IMR-90 (cell line): ENCODE measurements around a stretch of chr12.

DNA sequence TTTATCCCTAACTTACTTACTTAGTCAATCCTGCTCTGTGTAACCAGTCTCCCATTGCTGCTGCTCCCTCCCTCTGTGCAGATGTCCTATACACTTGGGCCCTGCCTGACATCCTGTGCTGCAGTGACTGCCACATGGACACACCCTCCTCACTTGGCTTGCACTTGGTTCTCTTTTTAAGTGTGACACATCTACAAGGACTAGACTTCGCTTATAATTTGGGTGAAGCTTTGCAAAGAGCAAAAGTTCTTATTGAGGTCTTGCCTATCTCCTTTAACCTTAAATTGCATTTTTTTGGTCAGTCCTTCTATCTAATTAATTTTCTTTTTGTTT, 51.5 kb downstream of the FGD4 start:
- RRBS = no CpG with 5 or more reads among the region's 1 CpG
CAGE:
- cytosol, long polyA plus RNA = no peak
- long polyA plus RNA = no peak
- nucleus, long polyA plus RNA = no peak

GRCh38 chr12:32753890-32754545, 1.7 kb downstream of the YARS2 start:
- RRBS = no CpG with 5 or more reads among the region's 7 CpGs
CAGE:
- cytosol, long polyA plus RNA = no peak
- long polyA plus RNA = no peak
- nucleus, long polyA plus RNA = no peak

- RRBS = no CpG with 5 or more reads among the region's 21 CpGs
CAGE:
- cytosol, long polyA plus RNA = no peak
- long polyA plus RNA = no peak
- nucleus, long polyA plus RNA = no peak
Measured at GRCh38 chr12:32895591-32896298, 832 bp downstream of the PKP2 start.

- RRBS = no CpG with 5 or more reads among the region's 5 CpGs
CAGE:
- cytosol, long polyA plus RNA = no peak
- long polyA plus RNA = no peak
- nucleus, long polyA plus RNA = no peak
Measured at GRCh38 chr12:32897897-32898327, 1.3 kb upstream of the PKP2 start.

DNA sequence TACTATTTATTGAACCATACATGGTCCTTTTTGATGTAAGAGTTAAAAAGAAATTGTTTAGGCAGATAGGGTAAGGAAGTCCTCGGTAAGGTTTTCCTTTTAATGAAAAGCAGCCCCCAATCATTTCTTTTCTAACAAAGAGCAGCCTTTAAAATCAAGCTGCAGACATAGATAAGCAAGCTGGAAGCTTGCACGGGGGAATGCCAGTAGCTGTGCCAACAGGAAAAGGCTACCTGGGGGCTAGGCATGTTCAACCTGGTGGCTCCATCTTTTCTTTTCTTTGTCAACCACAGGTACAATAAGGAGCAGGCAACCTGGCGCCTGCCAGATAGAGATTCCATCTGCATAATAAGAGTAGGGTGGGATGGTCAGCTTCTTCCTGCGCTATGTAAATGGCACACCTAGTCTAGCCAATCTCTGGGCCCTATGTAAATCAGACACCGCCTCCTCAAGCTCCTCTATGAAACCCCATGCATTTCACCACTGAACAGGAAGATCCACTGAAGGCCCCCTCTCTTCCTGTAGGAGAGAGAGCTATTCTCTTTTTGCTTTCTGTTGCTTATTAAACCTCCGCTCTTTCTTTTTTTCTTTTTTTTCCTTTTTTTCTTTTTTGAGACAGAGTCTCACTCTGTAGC, 87.4 kb upstream of the PKP2 start:
- RRBS = no CpG with 5 or more reads among the region's 6 CpGs
CAGE:
- cytosol, long polyA plus RNA = no peak
- long polyA plus RNA = no peak
- nucleus, long polyA plus RNA = no peak

GRCh38 chr12:33438706-33439394, 769 bp downstream of the SYT10 start:
- RRBS = 5% methylated on average over 38 of the region's 61 CpGs
CAGE:
- cytosol, long polyA plus RNA = no peak
- long polyA plus RNA = no peak
- nucleus, long polyA plus RNA = no peak

GRCh38 chr12:34032412-34033177, 10.3 kb downstream of the ALG10 start:
- RRBS = no CpG with 5 or more reads among the region's 4 CpGs
CAGE:
- cytosol, long polyA plus RNA = no peak
- long polyA plus RNA = no peak
- nucleus, long polyA plus RNA = no peak

- RRBS = no CpG with 5 or more reads among the region's 21 CpGs
CAGE:
- cytosol, long polyA plus RNA = no peak
- long polyA plus RNA = no peak
- nucleus, long polyA plus RNA = no peak
Measured at GRCh38 chr12:34311664-34312183, 289.4 kb downstream of the ALG10 start.

GRCh38 chr12:37468916-37469134, 847.7 kb upstream of the ALG10B start:
- RRBS = no CpG with 5 or more reads among the region's 1 CpG
CAGE:
- cytosol, long polyA plus RNA = no peak
- long polyA plus RNA = no peak
- nucleus, long polyA plus RNA = no peak

DNA sequence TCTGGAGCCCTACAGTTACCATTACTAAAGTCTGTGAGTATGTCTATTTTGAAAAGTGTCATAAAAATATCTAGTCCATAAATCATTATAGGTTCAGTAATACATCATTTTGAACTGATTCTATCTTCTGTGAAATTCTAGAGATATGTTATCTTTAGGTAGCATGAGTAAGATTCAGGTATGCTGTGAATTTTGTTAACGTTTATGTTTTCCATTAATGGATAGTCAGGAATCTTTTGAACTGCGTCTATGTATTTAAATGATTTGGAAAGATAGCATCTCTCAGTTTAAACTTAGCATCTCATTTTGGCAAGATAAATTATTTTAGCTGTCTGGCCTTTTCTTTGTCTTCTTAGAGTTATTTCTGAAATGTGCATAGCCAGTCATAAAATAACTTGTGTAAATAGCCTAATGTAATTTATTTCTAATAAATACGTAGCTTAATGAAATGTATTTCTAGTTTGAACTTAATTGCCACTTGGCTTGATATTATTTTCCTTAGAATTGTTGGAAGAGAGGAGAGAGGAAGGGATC, 8.4 kb downstream of the ALG10B start:
- RRBS = no CpG with 5 or more reads among the region's 3 CpGs
CAGE:
- cytosol, long polyA plus RNA = no peak
- long polyA plus RNA = no peak
- nucleus, long polyA plus RNA = no peak

GRCh38 chr12:39619256-39619633, 358 bp downstream of the ABCD2 start:
- RRBS = no CpG with 5 or more reads among the region's 8 CpGs
CAGE:
- cytosol, long polyA plus RNA = no peak
- long polyA plus RNA = no peak
- nucleus, long polyA plus RNA = no peak

DNA sequence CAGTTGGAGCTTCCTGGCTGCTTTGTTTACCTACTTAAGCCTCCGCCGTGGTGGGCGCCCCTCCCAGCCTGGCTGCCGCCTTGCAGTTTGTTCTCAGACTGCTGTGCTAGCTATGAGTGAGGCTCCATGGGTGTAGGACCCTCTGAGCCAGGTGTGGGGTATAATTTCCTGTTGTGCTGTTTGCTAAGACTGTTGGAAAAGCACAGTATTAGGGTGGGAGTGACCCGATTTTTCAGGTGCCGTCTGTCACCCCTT, 43.6 kb downstream of the C12orf40 start:
- RRBS = no CpG with 5 or more reads among the region's 6 CpGs
CAGE:
- cytosol, long polyA plus RNA = no peak
- long polyA plus RNA = no peak
- nucleus, long polyA plus RNA = no peak

GRCh38 chr12:40693074-40693999, 1.1 kb downstream of the CNTN1 start:
- RRBS = 8% methylated on average over 12 of the region's 36 CpGs
CAGE:
- cytosol, long polyA plus RNA = no peak
- long polyA plus RNA = no peak
- nucleus, long polyA plus RNA = no peak

DNA sequence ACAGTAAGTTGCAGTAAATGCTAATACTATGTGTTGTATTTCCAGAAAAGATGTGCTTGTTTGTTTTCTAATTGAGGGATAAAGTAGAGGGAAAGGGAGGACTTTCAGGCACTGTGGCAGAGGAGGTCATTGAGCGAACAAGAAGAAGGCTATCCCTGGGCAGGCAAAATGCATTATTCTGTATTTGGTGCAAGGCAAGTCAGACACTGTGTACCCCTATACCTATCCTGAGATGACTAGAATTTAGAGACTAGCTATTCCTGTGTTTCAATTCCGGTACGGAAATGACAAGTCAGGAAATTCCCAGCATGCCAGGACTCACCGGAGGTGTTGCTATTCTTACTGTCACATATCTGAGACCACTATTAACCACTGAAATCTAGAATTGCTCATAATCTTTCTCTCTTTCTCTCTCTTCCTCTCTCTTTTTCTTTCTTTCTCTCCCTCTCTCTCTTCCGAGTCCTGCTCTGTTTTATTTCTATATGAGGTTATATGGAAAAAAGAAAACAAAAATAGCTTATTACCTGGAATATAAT, 297.1 kb downstream of the PDZRN4 start:
- RRBS = no CpG with 5 or more reads among the region's 5 CpGs
CAGE:
- cytosol, long polyA plus RNA = no peak
- long polyA plus RNA = no peak
- nucleus, long polyA plus RNA = no peak

DNA sequence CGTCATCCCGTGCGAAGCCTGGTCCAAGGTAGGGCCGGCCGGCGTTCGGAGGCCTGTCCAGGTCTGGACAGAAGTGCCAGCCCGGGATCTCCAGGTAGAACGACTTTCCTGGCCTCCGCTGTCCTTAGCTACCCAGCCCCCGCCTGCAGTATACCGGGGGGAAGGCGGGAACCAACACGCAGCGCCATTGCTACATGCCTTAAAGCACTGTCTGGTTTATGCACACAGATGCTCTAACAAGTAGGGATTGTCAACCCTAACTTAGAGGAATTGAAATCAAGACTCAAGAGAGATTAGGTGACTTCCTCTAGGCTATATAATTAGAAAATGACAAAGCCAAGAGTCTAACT, 561 bp upstream of the YAF2 start:
- RRBS = 4% methylated on average over 8 of the region's 15 CpGs
CAGE:
- cytosol, long polyA plus RNA = no peak
- long polyA plus RNA = no peak
- nucleus, long polyA plus RNA = no peak

- RRBS = no CpG with 5 or more reads among the region's 1 CpG
CAGE:
- cytosol, long polyA plus RNA = no peak
- long polyA plus RNA = no peak
- nucleus, long polyA plus RNA = no peak
Measured at GRCh38 chr12:42549900-42550254, 39.7 kb downstream of the PRICKLE1 start.

GRCh38 chr12:42590524-42591010, 1.0 kb upstream of the PRICKLE1 start:
- RRBS = no CpG with 5 or more reads among the region's 13 CpGs
CAGE:
- cytosol, long polyA plus RNA = no peak
- long polyA plus RNA = no peak
- nucleus, long polyA plus RNA = no peak

DNA sequence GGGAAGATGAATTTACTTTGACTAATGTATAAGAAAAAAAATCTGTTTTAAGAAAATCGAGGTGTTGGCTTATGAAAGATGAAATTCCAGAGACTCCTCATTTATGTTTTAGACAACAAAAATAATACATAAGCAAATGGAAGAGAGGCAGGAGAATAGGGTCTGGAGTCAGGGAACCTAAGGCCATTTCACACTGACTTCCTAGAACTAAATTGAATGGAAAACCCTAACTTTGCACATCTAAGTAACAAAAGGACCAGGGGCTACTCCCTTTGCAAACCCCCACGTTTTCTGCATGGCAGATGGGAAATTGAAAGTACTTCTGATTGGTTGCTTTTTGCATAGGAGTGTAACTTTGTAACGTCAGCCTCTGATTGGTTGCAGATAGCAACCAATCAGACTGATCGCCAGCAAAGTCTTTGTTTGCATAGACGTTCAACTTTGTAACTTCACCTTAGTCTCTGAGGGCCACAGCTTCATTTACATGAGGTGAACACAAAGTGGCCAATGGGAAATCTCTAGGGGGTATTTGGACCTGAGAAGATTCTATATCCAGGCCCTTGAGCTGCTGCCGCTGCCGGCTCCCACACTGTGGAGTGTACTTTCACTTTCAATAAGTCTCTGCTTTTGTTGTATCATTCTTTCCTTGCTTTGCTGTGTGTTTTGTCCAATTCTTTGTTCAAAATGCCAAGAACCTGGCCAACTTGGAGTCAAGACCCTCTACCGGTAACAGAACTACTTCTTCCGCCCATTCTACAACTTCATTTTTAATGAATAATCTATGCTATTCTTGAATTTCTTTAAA, 102.4 kb upstream of the PRICKLE1 start:
- RRBS = no CpG with 5 or more reads among the region's 9 CpGs
CAGE:
- cytosol, long polyA plus RNA = no peak
- long polyA plus RNA = no peak
- nucleus, long polyA plus RNA = no peak

DNA sequence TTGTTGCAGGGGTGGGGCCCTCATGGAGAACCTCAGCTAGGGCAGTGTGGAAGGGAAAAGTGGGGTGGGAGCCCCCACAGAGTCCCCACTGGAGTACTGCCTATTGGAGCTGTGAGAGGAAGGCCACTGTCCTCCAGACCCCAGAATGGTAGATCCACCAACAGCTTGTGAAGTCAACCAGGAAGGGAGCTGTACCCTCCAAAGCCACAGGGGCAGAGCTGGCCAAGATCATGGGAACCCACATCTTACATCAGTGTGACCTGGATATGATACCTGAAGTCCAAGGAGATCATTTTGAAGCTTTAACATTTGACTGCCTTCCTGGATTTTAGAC, 466.7 kb downstream of the ADAMTS20 start:
CAGE:
- cytosol, long polyA plus RNA = no peak
- long polyA plus RNA = no peak
- nucleus, long polyA plus RNA = no peak

DNA sequence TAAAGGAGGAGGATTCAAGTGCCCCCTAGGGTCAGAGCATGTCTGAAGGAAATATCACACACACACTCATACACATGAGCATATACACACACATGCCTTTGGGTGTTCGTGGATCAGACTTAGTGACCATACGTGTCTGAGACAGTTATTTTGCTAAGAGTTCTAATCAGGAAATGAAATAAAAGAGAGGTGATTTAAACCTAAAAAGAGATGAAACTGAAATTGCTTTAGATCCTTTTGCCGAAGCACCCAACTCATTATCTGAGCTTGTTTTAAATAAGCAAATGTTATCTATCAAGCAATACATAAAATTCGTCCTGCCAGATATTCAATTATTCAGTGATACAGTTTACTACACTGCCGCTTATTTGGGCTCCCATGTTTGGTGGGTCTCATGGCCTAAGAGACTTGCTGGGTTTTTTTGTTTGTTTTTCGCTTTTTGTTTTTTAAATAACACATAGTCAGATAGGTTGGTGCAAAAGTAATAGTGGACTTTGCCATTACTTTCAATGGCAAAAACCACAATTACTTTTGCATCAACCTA, 260.9 kb downstream of the ADAMTS20 start:
- RRBS = no CpG with 5 or more reads among the region's 6 CpGs
CAGE:
- cytosol, long polyA plus RNA = no peak
- long polyA plus RNA = no peak
- nucleus, long polyA plus RNA = no peak